Placental pericyte (primary cell): ENCODE data around the gene PECAM1.

DNA sequence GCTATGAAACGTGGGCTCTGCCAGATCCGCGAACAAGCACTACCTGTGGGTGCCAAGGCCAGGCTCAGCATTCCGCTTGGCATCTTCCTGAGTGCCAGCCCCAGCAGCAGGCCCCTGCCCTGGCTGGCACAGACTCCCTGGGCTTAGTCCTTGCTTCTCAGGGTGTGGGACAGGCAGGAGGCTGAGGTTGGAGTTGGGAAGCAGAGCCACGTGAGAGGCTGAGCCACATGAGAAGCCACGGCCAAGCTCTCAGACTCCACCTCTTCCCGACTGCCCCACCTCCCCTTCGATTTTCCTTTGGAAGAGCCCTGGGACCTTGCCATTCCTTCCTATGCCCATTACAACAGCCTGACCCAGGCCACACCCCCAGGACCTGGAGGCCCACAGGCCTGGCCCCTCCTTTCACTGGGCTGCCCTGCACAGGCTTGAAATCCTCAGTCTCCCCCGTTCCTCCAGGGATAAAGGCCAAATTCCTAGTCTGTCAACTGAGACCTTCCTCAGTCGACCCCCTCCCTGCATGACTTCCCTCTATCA is 1.7 kb downstream of the CD79B start:
- CAGE, long polyA plus RNA: no peak

- CAGE, long polyA plus RNA: no peak
These were observed 11.1 kb downstream of the SCN4A start for GRCh38 chr17:63961236-63962312.

DNA sequence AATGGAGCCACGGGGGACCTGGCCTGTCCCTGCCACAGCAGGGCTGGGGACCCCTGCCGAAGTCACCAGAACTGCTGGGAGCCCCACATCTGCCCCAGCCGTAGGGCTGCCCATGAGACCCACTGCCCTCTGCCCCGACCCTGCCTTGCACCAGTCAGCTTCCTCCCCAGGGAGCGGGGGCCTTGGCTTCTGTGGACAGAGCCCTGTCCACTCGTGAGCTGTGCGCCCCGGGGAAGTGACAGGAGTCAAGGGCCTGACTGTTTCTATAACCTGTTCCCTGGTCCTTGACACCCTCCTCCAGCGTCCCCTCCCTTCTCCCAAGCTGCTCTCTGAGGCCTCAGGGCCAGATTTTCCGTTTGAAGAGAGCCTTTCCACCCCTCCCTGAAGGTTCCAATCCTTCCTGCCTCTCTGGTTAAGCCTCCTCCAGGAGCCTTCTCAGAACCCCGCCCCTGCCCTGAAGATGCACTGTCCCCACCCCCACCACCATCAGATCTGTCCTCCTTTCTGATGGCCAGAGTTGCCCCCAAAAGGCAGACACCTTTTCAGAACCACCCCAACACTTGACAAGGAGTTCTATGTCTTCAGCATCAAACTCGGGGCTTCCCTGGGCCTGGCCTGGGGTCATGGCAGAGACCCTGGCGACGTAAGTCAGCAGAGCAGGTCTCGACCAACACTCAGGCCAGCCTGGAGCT is 10.7 kb upstream of the PRR29 start:
- CAGE, long polyA plus RNA: no peak

- CAGE, long polyA plus RNA: no peak
These were observed 8.4 kb downstream of the PRR29 start for GRCh38 chr17:64006379-64007179.

DNA sequence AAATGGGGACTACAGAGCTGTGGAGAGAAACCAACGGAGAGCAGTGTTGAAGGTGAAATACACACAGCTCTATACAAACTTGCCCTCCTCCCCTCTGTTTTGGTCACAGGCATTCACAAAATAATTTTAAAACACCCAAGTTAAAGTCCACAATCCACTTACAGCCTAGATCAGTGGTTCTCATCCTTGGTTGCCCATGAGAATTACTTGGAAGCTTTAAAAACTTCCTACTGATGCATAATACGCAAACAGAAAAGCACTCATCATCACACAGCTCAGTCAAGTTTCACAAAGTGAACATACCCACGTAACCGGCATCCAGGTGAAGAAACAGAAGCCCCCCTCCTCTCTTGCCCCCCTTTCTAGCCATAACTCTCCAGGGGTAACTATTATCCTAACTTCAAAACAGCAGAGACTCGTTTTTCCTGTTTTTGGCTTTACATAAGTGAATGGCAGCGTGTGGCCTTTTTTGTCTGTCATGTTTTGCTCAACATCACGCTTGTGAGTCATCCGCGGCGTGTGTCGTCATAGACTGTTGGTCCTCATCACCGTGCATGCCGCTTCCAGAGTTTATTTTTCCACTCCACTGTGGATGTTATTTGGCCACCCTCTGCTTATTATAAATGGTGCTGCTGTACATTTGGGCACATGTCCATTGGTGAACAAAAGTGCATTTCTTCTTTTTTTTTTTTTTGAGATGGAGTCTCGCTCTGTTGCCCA is 52.7 kb downstream of the ERN1 start:
- CAGE, long polyA plus RNA: no peak

DNA sequence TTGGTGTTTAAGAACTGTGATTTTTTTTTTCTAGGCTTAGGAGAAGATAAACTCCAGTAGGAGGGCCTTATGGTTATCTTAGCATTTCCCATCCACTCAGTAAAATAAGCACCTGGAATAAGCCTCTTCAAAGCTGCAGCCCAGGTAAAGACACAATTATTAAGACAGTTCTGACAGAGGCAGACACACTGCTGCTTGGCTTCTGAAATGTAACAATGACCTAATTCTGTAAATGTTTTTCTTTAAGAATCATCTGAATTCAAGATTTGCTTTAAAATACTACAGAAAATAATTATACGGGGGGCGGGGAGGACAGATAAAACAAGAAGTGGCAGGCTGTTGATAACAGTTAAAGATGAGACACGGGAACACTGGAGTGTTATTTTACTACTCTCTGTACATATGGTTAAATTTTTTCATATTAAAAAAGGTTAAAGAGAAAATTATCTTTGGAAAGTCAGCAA is 47.1 kb downstream of the ERN1 start:
- CAGE, long polyA plus RNA: no peak

DNA sequence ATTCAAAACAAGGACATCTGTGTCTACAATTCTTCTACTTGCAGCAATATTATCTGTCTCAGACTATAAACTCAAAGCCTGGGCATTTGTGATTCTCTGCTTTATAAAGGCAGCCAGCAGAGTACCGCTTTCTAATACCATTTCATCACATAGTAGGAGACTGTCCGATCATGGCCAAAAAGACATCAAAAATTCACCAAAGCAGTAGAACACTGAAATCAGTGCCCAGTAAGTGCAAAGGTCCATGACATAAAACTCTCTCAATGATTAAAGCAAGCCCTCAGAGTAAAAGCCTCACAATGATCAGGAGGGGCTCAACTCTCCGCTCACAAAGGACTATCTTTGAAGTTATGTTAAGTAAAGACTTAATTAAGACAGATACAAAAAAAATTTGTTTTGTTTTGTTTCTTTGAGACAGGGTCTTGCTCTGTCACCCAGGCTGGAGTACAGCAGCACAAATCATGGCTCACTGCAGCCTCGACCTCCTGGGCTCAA is 23.0 kb downstream of the ERN1 start:
- CAGE, long polyA plus RNA: no peak

- CAGE, long polyA plus RNA: no peak
These were observed 11.6 kb downstream of the ERN1 start for GRCh38 chr17:64118063-64119110.

- CAGE, long polyA plus RNA: no peak
These were observed 15.2 kb upstream of the ERN1 start for GRCh38 chr17:64144950-64145639.

DNA sequence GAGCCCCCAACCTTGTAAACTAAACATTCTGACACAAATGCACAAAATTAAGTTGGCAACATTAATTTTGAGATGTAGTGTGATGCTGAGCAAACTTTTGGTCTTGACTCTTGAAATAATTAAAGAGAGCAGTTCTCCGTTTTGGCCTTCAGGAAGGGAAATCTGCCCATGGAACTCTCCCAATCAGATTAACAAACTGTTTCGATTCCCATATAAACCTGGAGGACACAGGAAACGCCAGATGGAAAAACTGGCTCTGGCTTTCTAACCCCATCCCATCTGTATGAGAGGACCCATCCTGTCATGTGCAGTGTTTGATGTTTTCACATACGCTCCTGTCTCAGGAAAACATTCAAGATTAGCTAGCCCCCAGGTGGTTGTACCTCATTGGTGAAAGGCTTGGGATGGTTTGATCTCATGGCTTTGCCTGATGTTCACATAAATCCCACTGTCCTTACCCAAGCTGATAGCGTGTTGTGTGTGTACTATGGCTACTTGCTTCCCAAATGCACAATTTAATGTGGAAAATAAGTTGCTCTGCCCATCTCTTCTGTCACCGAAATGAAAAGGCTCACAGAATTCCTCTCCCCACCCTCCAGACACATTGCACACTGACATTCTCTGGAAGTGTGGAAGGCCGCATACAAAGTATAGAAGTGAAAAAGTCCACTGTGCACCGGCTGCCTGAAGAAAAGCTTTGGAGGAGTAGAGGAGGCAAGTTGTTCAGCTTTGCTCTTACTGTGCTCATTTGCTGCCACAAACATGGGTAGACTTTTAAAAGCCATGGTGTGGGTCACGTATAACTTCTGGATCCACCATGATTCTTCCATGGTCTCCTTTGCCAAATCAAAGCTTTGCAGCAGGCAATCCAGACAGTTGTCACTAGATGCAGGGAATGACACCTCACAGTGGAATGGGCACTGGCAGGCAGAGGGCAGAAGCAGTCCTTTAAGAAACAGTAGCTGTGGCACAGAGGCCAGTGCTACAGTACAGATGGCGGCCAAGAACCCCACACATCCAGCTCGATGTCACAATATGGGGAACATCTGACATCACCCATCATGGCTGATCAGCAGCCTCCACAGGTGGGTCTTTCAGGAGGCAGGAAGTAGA is 18.3 kb upstream of the ERN1 start:
- CAGE, long polyA plus RNA: no peak

- CAGE, long polyA plus RNA: no peak
These were observed 20.4 kb upstream of the ERN1 start for GRCh38 chr17:64150070-64151107.

DNA sequence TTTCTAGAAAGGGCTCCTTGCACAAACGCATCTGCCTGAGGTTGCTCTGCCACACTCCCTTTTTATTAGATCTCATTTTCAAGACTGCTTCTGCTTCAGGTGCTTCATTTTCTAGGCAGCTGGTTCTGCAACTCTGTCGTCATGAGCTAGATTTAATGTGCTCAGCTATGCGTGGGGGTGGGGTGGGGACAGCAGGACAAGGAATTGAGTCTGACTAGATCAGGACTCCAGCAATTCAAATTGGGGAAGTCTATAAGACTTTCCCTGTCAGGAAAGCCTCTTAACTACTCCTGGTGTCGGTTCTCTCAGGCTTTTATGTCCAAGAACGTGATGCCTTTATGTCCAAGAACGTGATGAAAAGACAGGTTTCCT is 29.3 kb upstream of the ERN1 start:
- CAGE, long polyA plus RNA: no peak

DNA sequence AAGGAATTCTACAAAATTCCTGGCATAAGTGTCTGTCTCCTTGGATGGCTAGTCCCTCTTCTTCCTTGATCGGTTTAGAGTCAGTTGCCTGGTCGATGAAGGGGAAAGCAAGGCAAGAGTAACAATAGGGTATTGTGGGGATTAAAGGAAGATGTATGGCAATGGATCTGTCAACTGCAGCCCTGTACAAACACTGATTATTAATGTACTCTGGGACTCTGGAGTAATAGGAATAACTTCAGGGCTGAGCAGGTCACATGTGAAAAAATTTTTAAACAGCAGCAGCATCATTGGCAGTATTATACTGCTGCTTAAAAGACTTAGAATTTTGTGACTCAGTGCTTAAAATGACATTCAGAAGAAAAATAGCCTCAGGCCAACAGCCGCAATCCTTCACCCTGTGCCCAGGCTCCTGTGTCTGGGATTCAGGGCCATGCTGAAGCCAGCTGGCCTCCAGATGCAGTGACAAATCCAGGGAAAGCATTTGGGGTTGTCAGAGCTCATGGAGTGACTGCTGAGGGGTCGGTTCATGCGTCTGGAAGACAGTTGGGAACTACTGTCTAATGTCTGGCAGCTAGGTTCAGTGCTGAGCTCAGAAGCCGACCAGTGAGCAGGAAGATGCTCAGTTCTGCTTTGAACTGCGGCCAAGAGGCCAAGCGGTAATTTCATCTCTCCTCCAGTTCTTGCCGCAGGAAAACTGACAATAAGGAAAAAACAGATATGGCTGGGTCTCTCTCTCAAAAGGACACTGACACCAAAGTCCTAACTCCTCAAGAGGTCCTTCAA is 22.2 kb downstream of the TEX2 start:
- CAGE, long polyA plus RNA: no peak

DNA sequence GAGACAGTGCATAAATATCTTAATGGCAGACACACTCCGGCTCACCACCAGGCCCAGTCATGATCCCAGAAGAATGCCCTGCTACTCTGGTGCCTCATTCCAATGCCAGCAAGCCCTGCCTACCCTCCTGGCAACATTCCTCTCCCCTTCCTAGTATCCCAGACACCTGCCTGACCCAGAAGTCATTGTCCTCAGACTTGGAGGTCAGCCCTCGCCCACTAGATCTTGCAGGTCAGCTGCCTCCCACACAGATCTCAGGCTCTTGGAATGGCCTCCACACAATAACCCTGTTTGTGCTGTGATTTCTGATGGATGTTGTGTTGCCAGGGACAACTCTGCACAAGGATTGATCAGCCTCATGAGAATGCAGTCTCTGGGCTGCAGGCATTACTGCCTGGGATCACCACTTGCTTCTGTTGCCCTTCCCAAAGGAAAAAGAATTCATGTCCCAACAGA is 1.9 kb upstream of the TEX2 start:
- CAGE, long polyA plus RNA: no peak

DNA sequence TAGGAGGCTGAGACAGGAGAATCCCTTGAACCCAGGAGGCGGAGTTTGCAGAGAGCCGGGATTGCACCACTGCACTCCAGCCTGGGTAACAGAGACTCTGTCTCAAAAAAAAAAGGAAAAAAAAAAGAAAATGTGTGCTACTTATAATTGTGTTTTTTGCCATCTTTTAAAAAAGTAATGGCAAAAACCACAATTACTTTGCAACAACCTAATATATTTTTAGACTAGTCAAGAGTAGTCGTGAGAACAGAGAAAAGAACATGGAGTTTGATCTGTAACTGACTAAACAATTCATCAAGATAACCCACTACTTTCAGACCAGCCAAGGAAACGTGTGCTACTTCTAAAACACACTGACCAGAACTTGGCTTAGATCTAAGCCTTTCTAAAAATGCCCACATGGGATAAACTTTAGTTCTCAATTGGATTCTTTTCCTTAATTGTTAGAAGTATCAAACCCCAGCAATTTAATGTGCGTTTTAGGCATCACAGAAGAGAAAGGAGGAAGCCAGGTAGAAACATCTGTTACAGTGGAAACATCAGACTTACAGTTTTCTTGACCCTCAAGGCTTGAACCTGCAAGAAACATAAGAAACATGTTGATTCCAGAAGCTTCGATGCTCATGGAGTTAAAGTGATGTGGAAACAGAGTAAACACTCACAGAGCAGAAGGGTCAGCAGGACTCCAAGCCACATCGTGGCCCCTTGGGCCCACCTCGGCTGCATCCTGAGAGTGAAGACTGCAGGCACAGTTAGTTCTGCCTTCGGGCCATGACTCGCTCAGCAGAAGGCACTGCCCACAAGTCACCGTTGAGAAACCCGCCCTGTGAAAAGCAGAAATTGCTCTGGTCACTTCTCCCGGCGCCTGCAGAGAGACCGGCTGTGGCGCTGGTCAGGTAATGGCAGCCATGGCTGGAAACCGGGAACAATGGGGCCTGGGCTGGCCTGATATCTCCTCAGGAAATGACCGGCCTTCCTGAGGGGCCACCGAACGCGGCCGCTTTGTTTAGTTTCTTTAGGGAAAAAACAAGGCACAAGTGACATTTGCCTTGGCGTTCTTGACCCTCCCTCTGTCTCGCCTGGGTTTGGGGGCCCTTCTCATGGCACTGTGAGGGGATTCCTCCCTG is at the start of gene PECAM1:
TSS of gene PECAM1 (minus strand) at position 921 of the 1,127 bp plus-strand sequence.
- CAGE, long polyA plus RNA: no peak

DNA sequence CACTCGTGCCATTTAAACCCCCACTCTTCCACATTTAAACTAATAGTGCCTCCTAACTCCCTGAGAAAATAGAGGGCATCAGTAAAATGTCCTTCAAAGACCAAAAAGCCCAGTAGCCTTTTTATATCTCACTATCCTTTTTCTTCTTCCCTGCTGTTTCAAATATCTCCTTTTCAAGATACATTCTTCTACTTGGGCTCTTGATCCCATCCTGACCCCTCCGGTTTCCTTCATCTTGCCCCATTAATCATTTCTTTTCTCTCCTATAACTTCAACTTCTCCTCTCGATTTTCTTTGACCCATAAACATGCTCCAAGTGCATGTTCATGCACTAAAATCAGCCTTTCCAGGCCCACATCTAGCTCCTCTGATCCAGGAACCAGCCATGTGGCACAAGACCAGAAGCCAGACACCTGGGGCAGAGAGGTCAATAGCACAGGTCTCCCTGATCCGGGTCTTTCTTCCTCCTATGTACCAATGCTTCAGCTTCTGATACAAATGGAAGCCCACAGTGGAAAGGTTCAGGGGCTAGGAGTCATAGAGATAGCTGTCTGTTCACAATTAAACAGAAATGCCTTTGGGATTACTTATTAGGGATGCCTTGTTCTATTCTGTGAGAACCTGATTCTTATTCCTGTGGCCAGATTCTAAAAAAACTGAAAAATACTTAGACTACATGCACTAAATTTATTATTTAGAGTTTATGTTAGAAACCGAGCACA is 11.8 kb downstream of the POLG2 start:
- CAGE, long polyA plus RNA: no peak

GRCh38 chr17:64496702-64496953 is 226 bp downstream of the POLG2 start:
- CAGE, long polyA plus RNA: no peak

DNA sequence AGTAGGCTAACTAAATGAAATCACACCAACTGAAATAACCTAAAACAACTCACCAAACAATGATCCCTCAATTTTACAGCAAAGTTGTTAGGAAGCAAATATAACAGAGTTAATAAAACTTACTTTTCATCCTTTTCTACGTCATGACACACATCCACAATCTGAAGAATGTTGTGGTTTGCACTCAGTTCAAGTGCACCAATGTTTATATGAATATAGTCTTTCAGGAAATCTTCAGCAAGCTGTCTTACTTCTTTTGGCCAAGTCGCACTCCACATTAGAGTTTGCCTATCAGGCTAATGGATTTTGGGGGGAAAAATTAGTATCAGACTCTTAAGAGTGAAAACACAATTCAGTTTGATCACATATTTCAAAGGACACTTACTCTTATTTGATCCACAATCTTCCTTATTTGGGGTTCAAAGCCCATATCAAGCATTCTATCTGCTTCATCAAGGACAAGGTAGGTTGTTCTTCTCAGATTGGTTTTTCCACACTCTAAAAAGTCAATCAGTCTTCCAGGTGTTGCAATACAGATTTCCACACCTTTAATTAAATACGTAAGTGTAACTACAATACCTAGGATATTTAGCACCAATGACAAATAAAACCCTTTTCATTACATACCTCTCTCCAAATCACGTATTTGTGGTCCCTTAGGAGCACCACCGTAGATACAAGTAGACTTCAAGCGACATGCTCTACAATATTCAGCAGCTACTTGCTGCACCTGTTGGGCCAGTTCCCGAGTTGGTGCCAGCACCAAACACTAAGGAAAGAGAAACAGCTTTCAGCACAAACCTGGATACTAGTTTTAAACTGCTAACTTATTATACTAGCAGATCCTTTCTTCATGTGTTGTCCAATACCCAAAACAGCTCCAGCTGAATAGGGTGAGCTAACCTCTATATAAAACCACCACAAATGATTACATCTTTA is 3.0 kb downstream of the DDX5 start:
- CAGE, long polyA plus RNA: no peak

DNA sequence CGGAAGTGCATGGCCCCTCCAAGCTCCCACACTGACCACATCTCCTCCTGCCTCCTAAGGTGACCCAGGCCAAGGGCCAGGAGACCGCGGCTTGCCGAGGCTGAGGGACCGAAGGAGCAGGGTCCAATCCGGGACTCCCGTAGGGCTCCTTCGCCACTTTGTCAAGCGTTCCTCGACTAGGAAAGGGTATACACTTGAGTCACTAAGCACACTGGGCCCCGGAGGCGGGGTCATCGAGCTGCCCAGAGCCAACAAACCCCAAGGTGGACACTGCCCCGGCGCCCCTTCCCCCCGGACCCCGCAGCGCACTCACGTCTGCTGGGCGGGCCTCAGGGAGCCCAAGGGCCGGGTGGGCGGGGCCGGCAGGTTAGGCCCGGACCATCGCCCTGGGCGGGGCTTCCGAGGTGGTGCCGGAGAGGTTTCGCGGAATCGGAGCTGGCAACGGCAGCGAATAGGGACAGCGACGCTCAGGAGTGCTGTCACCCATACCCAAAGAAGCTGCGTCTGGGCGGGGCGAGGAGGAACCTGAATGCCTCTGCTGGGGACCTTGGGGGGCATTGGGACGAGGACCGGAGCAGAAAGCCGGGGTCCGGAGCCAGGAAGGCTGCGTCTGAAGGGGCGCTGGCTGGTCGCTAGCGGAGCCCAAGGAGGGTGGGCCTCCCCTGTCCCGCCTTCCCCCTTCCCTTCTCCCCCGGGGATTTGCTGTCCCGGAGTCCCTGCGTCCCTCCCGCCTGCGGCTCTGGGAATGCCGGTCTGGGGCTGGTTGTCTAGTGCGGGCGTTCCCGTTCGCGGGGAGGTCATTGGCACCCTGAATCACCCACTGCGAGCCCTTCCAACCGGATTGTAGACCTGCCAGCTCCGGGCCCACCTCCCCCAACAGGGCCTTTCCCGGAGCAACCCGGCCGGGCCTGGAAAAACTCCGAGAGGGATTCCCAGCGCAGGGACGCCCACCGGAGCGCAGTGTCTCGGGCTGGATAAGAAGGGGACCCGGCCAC is 118.2 kb upstream of the SMURF2 start:
- CAGE, long polyA plus RNA: no peak

- CAGE, long polyA plus RNA: no peak
These were observed 65.9 kb upstream of the LRRC37A3 start for GRCh38 chr17:64985177-64985547.